ENCODE measurements around a stretch of chr6.

GRCh38 chr6:150202350-150203023, 59.6 kb downstream of the PPP1R14C start:
- CAGE, long polyA plus RNA, result no peak
- RRBS, result no CpG with 5 or more reads among the region's 9 CpGs

DNA sequence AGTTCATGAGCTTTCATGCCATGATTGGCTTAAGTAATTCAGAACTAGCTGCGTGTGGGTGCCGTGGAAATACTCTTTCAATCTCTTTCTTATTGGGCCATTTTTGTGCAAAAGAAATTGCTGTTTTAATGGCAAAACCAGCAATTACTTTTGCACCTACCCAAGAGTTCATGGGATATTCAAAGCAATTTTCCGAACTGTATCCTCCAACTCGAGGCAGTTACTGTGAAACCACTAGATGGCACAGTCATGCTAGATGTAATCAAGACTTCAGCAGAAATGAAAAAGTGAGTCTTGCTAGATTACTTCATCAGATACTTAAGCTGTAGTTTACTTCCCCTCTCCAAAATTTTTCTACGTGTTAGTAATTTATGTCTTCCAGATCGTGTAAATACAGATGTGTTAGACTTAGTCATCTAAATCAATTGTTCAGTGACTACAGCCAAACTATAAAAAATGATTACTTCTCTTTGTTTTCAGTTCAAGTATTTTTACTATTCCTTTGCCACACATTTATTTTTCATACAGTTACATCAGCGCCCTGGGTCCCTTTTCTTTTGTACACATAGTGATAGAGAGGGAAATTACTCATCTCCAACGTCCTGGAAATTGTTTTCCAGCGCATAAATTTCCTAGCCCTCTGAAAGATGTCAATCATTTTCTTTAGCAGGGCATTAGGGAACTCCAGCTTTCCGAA, 49.4 kb downstream of the IYD start:
- CAGE, long polyA plus RNA, result no peak
- RRBS, result no CpG with 5 or more reads among the region's 10 CpGs

GRCh38 chr6:150448435-150448769, 79.6 kb downstream of the IYD start:
- CAGE, long polyA plus RNA, result no peak
- RRBS, result no CpG with 5 or more reads among the region's 2 CpGs

DNA sequence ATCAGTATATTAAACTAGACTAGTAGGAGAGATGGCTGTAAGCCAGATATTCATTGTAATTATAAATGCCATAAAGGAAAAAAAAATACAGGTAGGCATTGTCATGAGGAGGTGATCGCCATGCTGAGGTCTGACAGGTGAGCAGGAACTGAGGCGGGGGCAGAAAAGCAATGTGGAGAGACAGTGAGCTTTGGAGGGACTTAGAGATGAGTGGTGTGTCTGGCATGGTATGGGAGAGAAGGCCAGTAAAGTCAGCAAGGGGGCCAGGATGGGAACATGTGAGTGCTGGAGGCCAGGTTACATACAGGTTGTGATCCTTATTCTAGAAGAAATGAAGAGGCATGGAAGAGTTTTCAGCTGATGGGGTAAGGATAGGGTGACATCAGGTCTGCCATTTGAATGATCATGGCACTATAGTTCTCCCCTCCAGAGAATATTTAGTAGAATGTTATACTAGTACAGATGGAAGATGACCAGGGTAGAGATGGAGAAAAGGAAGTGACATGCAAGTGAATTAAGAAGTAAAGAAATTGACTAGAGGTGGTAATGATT, 80.1 kb downstream of the PLEKHG1 start:
- CAGE, long polyA plus RNA, result no peak
- RRBS, result no CpG with 5 or more reads among the region's 2 CpGs

- CAGE, long polyA plus RNA, result no peak
- RRBS, result no CpG with 5 or more reads among the region's 23 CpGs
These were observed 85.0 kb downstream of the PLEKHG1 start for GRCh38 chr6:150684243-150685472.

DNA sequence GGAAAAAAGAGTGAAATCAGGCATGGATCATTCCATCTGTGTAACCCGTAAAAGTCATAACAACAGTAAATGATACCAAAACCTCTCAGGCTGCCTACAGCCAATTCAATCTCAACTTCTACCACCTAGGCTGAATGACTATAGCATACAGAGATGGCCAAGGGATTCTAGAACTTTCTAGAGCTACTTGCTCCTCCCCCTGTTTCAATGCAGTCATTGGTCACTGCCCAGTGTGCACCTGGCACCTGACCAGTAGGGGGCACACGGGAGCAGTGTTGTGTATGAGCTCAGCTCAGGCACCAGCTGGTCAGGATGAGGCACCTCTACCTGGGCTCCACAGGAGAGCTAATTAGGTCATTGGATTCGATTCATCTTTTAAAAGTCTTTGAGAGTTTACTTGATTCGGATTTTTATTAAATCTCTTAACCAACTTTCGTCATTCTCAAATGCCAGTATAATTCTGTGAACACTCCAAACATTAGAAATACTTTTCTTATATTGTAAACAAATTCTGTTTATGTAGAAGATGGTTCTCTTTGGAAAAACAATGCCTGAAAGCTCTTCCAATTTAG, 86.2 kb downstream of the PLEKHG1 start:
- CAGE, long polyA plus RNA, result no peak
- RRBS, result no CpG with 5 or more reads among the region's 5 CpGs

DNA sequence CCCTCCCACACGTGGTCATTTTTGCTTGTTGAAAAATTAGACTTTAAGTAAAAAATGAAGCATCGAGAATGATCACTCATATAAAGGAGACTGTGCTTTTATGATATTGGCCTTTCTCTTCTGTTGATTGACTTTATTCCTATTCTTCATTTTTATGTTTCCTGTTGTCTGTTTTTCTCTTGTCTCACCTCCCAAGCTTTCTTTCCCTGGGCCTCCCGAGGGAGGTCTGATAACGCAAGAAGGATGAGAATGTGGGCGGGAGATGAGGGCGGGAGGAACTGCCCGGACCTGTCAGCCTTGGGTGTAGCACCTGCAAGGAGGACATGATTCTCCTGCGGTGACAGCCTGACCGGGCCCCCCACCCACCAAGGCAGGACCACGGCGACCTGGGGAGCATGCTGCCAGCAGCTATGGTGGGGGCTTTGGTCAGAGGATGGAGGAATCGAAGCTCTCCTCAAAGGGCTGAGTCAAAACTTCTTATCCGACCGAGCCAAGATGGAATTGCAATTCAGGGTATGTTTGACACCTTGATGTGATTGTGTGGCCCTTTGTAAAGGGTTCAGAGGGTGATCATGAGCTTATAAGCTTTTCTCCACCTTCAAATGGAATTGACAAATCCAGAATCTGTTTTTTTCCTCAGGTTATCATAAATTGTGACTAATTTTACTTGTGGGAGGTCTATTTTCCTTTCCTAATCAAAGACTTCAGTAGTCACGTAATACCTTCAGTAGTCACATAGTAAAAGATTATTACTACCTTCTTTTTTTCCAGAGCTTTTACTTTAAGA, 87.0 kb downstream of the PLEKHG1 start:
- CAGE, long polyA plus RNA, result no peak
- RRBS, result 54% methylated on average over 3 of the region's 15 CpGs

DNA sequence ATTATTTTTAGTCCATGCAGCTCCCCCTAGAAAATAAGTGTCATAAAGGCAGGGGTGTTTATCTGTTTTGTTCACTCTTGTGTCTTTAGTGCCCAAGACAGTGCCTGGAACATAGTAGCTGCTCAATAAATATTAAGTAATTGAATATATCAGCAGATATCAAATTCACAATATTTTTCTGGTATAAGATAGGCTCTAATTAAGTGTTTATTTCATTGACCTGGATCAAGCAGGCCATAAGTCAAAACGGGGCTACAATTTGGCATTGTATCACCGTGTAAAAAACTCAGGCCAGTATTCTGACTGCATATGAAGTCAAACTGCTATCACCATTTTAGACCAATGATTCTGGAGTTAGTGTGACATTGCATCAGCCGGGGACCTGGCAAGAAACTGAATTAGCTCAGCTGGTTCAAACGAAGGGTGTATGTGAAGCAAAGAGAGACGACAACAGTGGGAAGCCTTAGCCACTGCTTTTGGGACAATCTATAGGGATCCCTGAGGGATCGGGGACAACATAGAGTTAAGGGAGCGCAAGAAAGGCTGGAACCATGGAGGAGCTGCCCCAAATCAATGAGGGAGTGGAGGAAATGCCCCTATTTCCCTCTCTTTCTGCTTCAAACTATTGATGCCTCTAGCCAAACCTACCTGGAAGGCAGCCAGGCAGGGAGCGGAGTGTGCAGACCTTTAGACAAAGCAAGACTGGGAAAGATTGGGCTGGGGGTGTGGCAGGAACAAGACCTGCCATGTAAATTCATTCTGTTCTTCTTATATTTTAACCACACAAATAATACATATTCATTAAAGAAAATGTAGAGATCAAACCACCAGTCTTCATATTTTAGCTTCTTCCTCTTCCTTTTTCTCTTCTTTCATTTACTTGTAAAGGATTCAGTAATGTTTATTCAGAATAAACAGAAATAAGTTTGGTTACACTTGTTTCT, 112.2 kb downstream of the PLEKHG1 start:
- CAGE, long polyA plus RNA, result no peak
- RRBS, result no CpG with 5 or more reads among the region's 8 CpGs

DNA sequence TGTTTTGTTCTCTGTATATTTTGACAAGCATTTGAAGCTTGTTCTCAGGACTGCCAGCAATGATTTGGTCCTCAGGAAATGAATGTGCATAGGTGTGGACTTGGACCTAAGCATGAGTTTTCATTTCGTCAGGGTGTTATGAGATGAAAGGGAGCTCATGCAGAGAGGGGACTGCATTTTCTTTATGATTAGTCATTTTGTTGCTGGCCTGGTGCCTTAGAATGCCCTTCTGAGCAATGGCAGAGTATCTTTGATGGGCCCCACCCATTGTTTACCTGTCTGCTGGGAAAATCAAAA, 51.6 kb upstream of the MTHFD1L start:
- CAGE, long polyA plus RNA, result no peak
- RRBS, result no CpG with 5 or more reads among the region's 1 CpG

GRCh38 chr6:150831961-150832275, 33.6 kb upstream of the MTHFD1L start:
- CAGE, long polyA plus RNA, result no peak
- RRBS, result no CpG with 5 or more reads among the region's 6 CpGs

DNA sequence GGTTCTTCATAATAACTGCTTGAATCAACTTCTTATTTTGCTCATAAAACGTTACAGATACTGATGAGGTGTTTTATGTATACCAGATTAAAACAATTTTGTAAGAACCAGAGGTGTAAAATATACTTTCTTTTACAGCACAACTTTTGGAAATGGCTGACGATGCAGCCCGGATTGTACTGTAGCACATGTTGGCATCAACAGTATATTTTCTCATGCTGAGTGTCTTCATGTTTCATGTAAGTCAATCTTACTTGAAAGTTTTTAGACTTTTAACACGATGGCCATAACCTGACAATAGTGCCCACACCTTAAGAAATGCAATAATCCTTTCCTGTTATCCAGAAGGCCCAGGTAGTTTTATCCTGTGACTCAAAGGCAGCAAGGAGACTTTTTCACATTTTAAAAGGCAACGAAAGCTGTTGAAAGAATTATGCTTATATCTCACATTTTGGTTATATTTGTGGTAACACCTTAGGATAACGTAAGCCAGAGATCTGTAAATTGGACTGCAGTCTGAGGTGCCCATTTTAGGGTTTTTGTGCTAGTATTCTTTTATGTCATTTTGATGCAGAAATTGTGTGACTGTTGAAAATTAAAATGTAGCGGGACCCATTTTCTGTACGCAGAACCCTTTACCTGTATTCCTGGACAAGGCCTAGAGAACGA, 24.5 kb upstream of the MTHFD1L start:
- CAGE, long polyA plus RNA, result no peak
- RRBS, result no CpG with 5 or more reads among the region's 9 CpGs

DNA sequence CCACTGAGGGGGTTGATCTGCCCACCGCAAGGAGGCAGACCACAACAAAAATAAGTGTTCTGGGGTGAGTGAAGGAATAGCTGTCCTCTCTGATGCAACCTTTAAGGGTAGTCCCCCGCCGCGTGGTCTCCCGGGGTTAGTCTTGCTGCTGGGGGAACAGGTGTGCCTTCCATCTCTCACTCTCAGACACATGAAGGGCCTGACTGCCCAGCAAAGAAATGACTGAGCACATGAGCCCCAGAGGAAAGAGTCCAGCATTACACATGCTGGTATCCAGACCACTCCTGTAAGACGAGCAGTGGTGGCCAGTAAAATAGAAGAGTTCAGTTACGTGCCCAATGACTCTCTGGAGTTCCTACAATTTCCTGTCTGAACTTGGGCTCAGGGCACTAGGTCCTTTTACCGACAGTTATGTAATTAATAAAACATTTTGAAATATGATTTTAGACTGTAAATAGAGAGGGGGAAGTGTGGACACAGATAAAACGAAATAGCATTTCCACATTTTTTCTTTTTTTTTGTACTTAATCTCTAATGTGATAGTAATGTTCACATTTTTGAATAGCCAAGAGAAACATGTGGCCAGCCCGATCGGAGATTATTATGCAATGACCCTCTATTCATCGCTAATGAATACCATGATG, 59.8 kb downstream of the MTHFD1L start:
- CAGE, long polyA plus RNA, result no peak
- RRBS, result no CpG with 5 or more reads among the region's 12 CpGs

DNA sequence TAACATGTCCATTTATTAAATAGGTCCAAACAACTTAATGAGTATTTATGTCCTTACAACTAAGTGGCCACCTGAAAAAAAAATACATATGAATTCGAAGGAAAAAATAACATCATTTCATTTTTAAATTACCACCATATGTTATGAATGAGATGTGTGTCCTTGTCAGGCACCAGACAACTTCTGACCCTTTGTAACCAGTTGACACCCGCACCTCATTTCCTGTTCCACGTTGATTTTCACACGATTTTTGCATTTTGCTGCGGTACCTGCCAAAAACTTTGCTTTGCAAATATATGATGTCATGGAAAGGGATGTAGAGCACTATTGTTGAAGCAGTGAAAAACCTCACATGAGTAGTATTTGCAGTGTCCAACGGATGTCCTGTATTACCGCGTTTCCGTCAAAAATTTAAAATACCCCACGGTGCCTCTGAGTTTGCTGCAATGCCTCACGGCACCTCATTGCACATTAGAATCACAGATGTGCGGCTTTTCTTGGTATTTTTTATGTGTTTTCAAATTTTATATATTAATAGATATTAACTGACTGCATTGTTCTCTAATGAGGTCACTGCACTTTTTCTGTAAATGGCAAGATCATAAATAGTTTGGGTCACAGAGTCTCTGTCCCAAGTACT, 115.6 kb downstream of the MTHFD1L start:
- CAGE, long polyA plus RNA, result no peak
- RRBS, result no CpG with 5 or more reads among the region's 12 CpGs

- CAGE, long polyA plus RNA, result no peak
- RRBS, result no CpG with 5 or more reads among the region's 12 CpGs
These were observed 128.0 kb downstream of the MTHFD1L start for GRCh38 chr6:150993164-150994309.

DNA sequence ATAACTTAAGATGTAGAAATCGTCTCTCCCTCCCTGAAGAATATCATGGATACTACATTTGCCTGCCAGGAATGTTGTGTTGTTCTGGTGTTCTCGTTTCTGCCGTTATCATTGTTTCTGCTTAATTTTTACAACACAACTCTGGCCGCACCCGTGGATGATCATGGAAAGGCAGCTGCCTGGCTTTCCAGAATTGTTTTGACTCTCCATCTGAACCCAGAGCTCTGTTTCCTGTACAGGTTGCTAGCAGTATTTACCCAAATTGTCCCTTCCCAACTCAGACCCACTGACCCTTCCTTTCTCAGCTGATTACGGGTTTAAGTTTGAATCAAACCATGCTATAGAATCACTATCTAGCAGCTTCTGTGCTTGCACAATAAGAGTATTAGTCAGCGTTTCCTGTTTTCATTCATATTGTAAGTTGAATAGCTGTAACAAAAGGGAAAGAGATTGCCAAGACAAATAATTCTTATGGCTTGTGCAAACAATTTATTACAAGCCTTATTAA, 139.0 kb downstream of the MTHFD1L start:
- CAGE, long polyA plus RNA, result no peak
- RRBS, result no CpG with 5 or more reads among the region's 7 CpGs

GRCh38 chr6:151059587-151060054, 180.1 kb upstream of the AKAP12 start:
- CAGE, long polyA plus RNA, result no peak
- RRBS, result no CpG with 5 or more reads among the region's 11 CpGs

- CAGE, long polyA plus RNA, result no peak
- RRBS, result no CpG with 5 or more reads among the region's 6 CpGs
These were observed 98.1 kb upstream of the AKAP12 start for GRCh38 chr6:151141559-151142077.

DNA sequence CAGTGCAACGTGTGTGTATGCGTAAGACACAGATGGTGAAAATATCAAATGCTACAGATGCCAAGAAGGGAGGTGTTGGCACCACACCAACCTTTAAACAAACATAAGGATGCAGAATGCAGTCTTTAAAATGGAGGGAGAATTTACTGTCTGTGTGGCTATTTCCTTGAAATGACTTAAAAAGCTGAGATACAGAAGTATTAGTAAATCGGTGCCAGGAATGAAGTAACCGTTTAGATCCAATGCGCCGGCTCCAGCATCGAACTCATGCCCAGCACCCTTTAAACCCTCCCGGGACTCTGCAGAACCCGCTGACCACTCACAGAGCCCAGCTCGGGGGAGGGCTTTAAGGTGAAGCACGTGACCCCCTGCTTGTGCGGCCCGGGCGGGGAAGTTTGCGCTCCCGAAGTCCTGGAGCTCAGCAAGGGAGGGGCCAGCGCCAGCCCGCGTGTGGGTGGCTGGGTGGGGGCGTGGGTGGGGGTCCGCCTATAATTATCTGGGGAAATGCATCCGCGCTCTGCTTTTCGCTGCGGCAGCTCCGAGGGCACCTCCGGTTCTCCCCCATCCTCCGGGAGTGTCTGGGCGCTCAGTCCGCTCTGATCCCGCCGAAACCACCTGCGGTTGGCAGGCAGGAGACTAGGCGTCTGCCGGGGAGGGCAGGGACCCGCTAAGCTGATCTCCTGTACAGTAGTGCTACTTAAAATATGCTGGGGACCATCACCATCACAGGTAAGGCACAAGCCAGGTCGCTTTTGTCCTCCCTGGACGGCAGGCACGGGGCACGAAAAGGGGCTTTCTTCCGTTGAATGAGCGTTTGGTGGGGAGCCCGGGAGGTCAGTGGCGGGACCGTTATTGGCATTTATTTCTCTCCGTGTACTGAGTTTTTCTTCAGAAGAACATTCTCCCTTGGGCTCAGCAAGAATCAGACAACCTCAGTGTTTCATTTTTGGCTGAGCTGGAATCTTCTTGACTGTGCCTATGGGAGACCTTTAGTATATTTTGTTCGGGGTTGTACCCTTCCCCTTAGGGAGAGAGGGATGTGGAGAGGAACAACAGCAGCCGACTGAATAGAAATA, 65.9 kb downstream of the ZBTB2 start:
- CAGE, long polyA plus RNA, result start-site peak on the plus strand centred at position 477 of the sequence, 387 bp wide, 927 and 668 reads in 2 replicates
- RRBS, result 4% methylated on average over 13 of the region's 48 CpGs

- CAGE, long polyA plus RNA, result no peak
- RRBS, result no CpG with 5 or more reads among the region's 34 CpGs
These were observed 42.4 kb downstream of the ZBTB2 start for GRCh38 chr6:151348607-151349786.

GRCh38 chr6:151351074-151352038, 40.0 kb downstream of the ZBTB2 start:
- CAGE, long polyA plus RNA, result no peak
- RRBS, result 100% methylated on average over 2 of the region's 28 CpGs

Data from AG04450 (cell line).